HepG2 (cell line): ENCODE measurements around the genes MSRB2 and OTUD1.

- RRBS, 2 experiments, result no CpG with 5 or more reads among the region's 23 CpGs
CAGE:
- cytosol, long polyA minus RNA, result no peak
- cytosol, long polyA plus RNA, result no peak
- long polyA plus RNA, result no peak
- nucleus, long polyA minus RNA, result no peak
- nucleus, long polyA plus RNA, result no peak
Observed at GRCh38 chr10:22332960-22333909, 12.1 kb upstream of the SPAG6 start.

DNA sequence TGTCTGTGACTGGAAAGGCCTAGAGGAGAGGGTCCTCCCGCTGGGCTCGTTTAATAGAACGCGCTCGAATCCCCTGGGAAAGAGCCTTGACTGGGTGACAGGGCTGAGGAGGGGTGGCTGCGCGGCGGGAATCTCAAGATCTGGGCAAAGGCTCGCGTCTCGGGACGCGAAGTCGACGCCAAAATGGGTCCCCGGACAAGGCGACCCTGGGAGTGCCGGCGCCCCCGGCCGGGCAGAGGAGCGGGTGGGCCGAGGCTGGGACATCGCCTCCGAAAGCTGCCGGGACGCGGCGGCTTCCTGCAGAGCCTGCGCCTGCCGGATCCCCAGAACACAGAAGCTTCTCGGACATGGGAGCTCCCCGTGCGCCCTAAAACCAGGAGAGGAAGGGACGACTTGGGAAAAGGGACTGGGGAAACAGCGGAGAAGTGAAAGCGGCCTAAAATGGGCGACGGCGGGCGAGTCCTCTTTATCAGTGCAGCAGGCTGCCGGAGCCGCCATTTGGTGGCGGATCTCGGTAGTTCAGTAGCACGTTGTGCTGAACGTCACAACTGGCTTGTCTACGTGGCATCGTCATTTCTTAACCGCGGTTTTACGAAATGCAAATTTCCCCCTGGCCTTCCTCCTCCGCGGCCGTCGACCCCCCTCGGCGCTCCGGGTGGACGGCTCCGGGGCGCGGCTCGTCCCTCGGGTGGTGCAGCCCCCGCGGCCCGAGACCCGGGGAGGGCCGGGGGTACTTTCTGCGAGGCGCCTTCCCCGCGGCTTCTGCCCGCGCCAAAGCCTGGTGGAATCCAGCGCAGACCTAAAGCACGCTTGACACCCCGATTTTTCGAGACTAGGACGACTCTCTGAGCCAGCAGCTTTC lies 10.1 kb upstream of the SPAG6 start:
- RRBS, 2 experiments, result 83 to 86% methylated on average over 20 of the region's 81 CpGs
CAGE:
- cytosol, long polyA minus RNA, result no peak
- cytosol, long polyA plus RNA, result no peak
- long polyA plus RNA, result no peak
- nucleus, long polyA minus RNA, result no peak
- nucleus, long polyA plus RNA, result no peak

GRCh38 chr10:22340195-22340738 lies 5.0 kb upstream of the SPAG6 start:
- RRBS, 2 experiments, result 1 to 2% methylated on average over 28 of the region's 50 CpGs
CAGE:
- cytosol, long polyA minus RNA, result no peak
- cytosol, long polyA plus RNA, result no peak
- long polyA plus RNA, result no peak
- nucleus, long polyA minus RNA, result no peak
- nucleus, long polyA plus RNA, result no peak

GRCh38 chr10:22566262-22567141 lies 147.9 kb downstream of the PIP4K2A start:
- RRBS, 2 experiments, result no CpG with 5 or more reads among the region's 8 CpGs
CAGE:
- cytosol, long polyA minus RNA, result no peak
- cytosol, long polyA plus RNA, result no peak
- long polyA plus RNA, result no peak
- nucleus, long polyA minus RNA, result no peak
- nucleus, long polyA plus RNA, result no peak

- RRBS, 2 experiments, result no CpG with 5 or more reads among the region's 8 CpGs
CAGE:
- cytosol, long polyA minus RNA, result no peak
- cytosol, long polyA plus RNA, result no peak
- long polyA plus RNA, result no peak
- nucleus, long polyA minus RNA, result no peak
- nucleus, long polyA plus RNA, result no peak
Observed at GRCh38 chr10:22605674-22606743, 108.4 kb downstream of the PIP4K2A start.

- RRBS, 2 experiments, result no CpG with 5 or more reads among the region's 4 CpGs
CAGE:
- cytosol, long polyA minus RNA, result no peak
- cytosol, long polyA plus RNA, result no peak
- long polyA plus RNA, result no peak
- nucleus, long polyA minus RNA, result no peak
- nucleus, long polyA plus RNA, result no peak
Observed at GRCh38 chr10:22618104-22618811, 96.1 kb downstream of the PIP4K2A start.

- RRBS, 2 experiments, result no CpG with 5 or more reads among the region's 3 CpGs
CAGE:
- cytosol, long polyA minus RNA, result no peak
- cytosol, long polyA plus RNA, result no peak
- long polyA plus RNA, result no peak
- nucleus, long polyA minus RNA, result no peak
- nucleus, long polyA plus RNA, result no peak
Observed at GRCh38 chr10:22720695-22721128, 6.3 kb upstream of the PIP4K2A start.

DNA sequence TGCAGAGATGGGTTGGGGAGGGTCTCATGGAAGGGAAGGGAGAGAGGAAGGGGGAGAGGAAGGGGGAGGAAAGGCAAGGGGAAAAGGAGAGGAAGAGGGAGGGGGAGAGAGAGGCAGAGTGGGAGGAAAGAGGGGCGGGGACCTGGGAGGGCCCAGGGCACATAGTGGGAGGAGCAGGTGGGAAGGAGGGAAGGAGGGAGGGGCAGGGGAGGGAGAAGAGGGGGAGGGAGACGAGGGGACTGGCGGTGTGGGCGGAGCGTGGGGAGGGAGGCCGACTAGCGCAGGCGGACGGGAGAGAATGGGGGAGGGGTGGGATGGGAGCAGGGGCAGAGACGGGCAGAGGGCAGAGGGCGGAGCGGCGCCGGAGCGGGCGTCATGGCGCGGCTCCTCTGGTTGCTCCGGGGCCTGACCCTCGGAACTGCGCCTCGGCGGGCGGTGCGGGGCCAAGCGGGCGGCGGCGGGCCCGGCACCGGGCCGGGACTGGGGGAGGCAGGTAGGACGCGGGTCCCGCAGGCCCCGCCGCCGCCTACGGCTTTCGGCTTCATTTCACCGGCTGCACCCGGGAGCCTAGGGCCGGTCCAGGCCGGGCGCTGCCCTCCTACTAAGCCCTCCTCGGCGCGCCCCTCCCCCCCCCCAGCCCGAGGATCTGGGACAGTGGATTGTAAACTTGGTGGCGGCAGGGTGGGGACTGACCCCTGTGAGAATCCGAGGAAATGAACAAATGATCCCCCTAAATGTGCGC lies at the start of gene MSRB2:
Gene MSRB2 (plus strand): TSS at position 346 of the 742 bp plus-strand sequence.
- RRBS, 2 experiments, result under 1 to 1% methylated on average over 22 to 27 of the region's 52 CpGs
CAGE:
- cytosol, long polyA minus RNA, result no peak
- cytosol, long polyA plus RNA, result no peak
- long polyA plus RNA, result start-site peak on the plus strand centred at position 358 of the sequence, 39 bp wide, 90 and 96 reads in 2 replicates
- nucleus, long polyA minus RNA, result no peak
- nucleus, long polyA plus RNA, result no peak

- RRBS, 2 experiments, result no CpG with 5 or more reads among the region's 20 CpGs
CAGE:
- cytosol, long polyA minus RNA, result no peak
- cytosol, long polyA plus RNA, result no peak
- long polyA plus RNA, result no peak
- nucleus, long polyA minus RNA, result no peak
- nucleus, long polyA plus RNA, result no peak
Observed at GRCh38 chr10:23095976-23096825, 822 bp downstream of the MSRB2 start.

- RRBS, 2 experiments, result under 1 to 1% methylated on average over 75 of the region's 136 CpGs
CAGE:
- cytosol, long polyA minus RNA, result no peak
- cytosol, long polyA plus RNA, result no peak
- long polyA plus RNA, result start-site peak on the plus strand at chr10:23439071-23439100, 6 and 6 reads in 2 replicates
- nucleus, long polyA minus RNA, result no peak
- nucleus, long polyA plus RNA, result no peak
Observed at GRCh38 chr10:23438575-23439603, at the start of gene OTUD1. TSS of gene OTUD1 (plus strand) at chr10:23439075.

GRCh38 chr10:24008521-24009074 lies 200.3 kb upstream of the KIAA1217 start:
- RRBS, 2 experiments, result no CpG with 5 or more reads among the region's 9 CpGs
CAGE:
- cytosol, long polyA minus RNA, result no peak
- cytosol, long polyA plus RNA, result no peak
- long polyA plus RNA, result no peak
- nucleus, long polyA minus RNA, result no peak
- nucleus, long polyA plus RNA, result no peak

GRCh38 chr10:24207332-24207539 lies 1.7 kb upstream of the KIAA1217 start:
CAGE:
- cytosol, long polyA minus RNA, result no peak
- cytosol, long polyA plus RNA, result no peak
- long polyA plus RNA, result no peak
- nucleus, long polyA minus RNA, result no peak
- nucleus, long polyA plus RNA, result no peak

DNA sequence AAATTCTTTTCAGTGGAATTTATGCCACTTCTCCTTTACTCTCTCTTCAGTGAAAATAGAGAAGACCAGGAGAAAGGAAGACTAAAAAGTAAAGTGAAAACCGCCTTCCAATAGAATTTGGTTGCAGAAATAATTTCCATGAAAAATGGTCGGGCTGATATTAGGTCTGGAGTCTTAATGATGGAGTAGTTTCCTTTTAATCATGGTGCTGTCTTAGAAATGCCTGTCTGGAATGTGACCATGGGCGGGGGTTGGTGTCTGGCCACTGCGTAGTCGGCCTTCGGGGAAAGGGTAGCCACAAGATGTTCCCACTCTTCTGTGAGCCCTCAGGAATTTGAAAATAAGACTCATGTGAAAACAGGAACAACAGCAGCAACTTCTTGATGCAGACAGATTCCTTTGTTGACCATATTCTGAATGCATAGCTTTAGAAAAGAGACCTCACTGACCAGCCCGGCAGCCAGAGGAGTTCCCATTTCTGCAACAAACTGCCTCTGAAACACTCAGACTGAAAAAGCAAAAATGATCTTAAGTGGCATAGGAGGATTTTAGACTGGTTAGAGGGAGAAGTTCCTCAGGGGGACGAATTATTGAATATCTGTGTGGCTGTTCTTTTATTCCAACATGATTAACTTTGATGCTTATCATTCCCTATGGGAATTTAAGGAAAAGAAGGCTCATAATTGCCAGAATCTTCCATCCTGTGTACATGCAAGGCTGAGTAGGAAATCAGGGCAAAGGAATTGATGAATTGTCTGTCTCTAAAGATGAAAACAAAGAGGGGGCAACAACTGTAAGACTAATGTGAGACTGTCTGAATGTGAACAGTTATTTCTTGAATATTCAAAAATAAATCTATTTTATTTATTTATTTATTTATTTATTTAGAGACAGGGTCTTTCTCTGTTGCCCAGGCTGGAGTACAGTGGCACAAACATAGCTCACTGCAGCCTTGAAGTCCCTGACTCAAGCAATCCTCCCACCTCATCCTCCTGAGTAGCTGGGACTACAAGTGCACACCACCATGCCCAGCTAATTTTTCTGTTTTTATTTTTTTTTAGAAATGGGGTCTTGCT lies 177.1 kb downstream of the KIAA1217 start:
- RRBS, 2 experiments, result no CpG with 5 or more reads among the region's 8 CpGs
CAGE:
- cytosol, long polyA minus RNA, result no peak
- cytosol, long polyA plus RNA, result no peak
- long polyA plus RNA, result no peak
- nucleus, long polyA minus RNA, result start-site peak on the plus strand centred at position 603 of the sequence, 112 bp wide, 7 reads; start-site peak on the plus strand centred at position 783 of the sequence, 99 bp wide, 9 reads
- nucleus, long polyA plus RNA, result no peak

DNA sequence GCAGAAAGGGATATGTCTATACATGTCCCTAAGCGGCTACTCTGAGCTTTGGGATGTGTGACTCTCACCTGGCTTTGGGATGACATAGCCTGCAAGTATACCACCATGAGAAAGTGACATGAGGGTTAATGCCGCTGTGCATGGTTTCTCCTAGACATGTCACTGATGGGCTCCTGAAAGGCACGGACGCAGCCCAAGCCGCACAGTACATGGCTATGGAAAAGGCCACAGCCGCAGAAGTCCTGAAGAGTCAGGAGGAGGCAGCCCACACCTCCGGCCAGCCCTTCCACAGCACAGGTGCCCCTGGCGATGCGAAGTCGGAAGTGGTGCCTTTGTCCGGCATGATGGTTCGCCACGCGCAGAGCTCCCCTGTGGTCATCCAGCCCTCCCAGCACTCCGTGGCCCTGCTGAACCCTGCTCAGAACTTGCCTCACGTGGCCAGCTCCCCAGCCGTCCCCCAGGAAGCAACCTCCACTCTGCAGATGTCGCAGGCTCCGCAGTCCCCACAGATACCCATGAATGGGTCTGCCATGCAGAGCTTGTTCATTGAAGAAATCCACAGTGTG lies 199.4 kb downstream of the ARHGAP21 start:
- RRBS, 2 experiments, result 98% methylated on average over 4 to 5 of the region's 19 CpGs
CAGE:
- cytosol, long polyA minus RNA, result no peak
- cytosol, long polyA plus RNA, result no peak
- long polyA plus RNA, result no peak
- nucleus, long polyA minus RNA, result no peak
- nucleus, long polyA plus RNA, result no peak

- RRBS, 2 experiments, result no CpG with 5 or more reads among the region's 4 CpGs
CAGE:
- cytosol, long polyA minus RNA, result no peak
- cytosol, long polyA plus RNA, result no peak
- long polyA plus RNA, result no peak
- nucleus, long polyA minus RNA, result no peak
- nucleus, long polyA plus RNA, result no peak
Observed at GRCh38 chr10:24548684-24549022, 175.0 kb downstream of the ARHGAP21 start.

GRCh38 chr10:24591027-24591839 lies 132.5 kb downstream of the ARHGAP21 start:
- RRBS, 2 experiments, result no CpG with 5 or more reads among the region's 9 CpGs
CAGE:
- cytosol, long polyA minus RNA, result no peak
- cytosol, long polyA plus RNA, result no peak
- long polyA plus RNA, result no peak
- nucleus, long polyA minus RNA, result no peak
- nucleus, long polyA plus RNA, result no peak

DNA sequence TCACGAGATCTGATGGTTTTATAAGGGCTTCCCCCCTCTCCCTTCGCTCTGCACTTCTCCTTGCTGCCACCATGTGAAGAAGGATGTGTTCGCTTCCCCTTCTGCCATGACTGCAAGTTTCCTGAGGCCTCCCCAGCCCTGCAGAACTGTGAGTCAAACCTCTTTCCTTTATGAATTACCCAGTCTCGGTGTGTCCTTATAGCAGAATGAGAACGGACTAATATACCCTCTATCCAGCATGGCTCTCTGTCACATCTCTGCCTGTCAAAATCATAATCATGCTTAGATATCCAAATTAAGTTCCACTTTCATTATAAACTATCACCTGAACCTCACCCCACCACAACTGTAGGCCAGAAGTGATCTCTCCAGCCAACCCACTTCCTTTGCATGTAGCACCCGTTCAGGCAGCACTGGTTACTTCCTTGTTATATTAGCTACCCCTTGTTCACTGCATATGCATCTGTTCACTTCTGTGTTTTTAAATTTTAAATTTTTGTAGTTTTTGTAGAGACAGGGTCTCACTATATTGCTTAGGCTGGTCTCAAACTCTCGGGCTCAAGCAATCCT lies 64.9 kb downstream of the PRTFDC1 start:
- RRBS, 2 experiments, result no CpG with 5 or more reads among the region's 7 CpGs
CAGE:
- cytosol, long polyA minus RNA, result no peak
- cytosol, long polyA plus RNA, result no peak
- long polyA plus RNA, result no peak
- nucleus, long polyA minus RNA, result no peak
- nucleus, long polyA plus RNA, result no peak

GRCh38 chr10:25253076-25253427 lies 78.3 kb downstream of the GPR158 start:
- RRBS, 2 experiments, result no CpG with 5 or more reads among the region's 19 CpGs
CAGE:
- cytosol, long polyA minus RNA, result no peak
- cytosol, long polyA plus RNA, result no peak
- long polyA plus RNA, result no peak
- nucleus, long polyA minus RNA, result no peak
- nucleus, long polyA plus RNA, result no peak

GRCh38 chr10:25884473-25884899 lies 49.5 kb upstream of the MYO3A start:
- RRBS, 2 experiments, result no CpG with 5 or more reads among the region's 5 CpGs
CAGE:
- cytosol, long polyA minus RNA, result no peak
- cytosol, long polyA plus RNA, result no peak
- long polyA plus RNA, result no peak
- nucleus, long polyA minus RNA, result no peak
- nucleus, long polyA plus RNA, result no peak

GRCh38 chr10:26448621-26449064 lies 10.5 kb downstream of the APBB1IP start:
- RRBS, 2 experiments, result no CpG with 5 or more reads among the region's 6 CpGs
CAGE:
- cytosol, long polyA minus RNA, result no peak
- cytosol, long polyA plus RNA, result no peak
- long polyA plus RNA, result no peak
- nucleus, long polyA minus RNA, result no peak
- nucleus, long polyA plus RNA, result no peak